Breast epithelium (tissue), 2 donors: ENCODE measurements around a stretch of chr11.

GRCh38 chr11:113109300-113109547, 148.0 kb downstream of the NCAM1 start:
- PRO-cap: no peak
- RAMPAGE, long total RNA, 2 experiments: no peak in any of the 2 experiments

- PRO-cap: no peak
- RAMPAGE, long total RNA, 2 experiments: no peak in any of the 2 experiments
Observed at GRCh38 chr11:113190206-113190787, 124.1 kb upstream of the TTC12 start.

DNA sequence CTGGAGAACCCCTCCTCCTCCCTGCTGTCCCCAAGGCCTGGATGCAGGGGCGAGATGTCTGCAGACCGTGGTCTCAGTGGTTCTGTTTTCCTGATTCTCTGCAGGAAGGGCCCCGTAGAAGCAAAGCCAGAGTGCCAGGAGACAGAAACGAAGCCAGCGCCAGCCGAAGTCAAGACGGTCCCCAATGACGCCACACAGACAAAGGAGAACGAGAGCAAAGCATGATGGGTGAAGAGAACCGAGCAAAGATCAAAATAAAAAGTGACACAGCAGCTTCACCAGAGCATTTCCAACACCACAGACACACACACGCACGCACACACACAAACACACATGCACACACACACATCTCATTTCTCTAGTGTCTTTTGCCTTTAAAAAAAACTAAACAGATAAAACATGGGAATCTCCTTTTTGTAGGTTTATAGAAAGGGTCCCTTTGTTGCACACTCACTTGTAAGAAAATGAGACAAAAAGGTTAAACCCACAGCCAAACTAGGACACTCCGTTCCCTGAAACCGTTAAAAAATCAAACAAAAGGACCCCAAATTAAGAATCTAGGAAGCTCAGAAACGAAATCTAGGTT, 39.1 kb upstream of the TTC12 start:
- PRO-cap: no peak
- RAMPAGE, long total RNA, 2 experiments: no peak in any of the 2 experiments

GRCh38 chr11:113894564-113895051, 10.0 kb upstream of the HTR3B start:
- PRO-cap: no peak
- RAMPAGE, long total RNA, 2 experiments: no peak in any of the 2 experiments

DNA sequence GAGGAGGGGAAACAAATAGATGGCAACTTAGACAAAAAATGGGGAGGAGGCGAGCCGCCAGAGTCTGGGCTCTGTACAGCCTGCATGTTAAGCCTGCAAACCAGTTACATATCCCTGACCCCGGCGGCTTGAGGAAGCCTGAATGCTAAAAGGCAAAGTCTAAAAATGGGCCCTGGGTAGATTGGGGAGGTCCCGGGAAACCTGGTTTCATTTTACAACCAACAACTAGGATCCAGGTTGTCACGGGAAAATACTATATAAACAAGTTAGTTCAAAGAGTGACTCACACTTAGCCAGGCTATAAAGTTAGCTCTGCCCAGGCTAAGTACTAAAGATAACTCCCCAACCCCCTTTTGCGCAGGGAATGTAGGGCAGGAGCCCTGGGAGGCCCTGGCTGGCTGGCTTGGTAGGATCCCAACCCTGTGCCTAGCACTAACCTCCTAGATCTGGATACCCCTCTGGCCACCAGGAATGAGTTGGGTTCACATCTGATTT, 18.7 kb upstream of the ZBTB16 start:
- PRO-cap: no peak
- RAMPAGE, long total RNA, 2 experiments: no peak in any of the 2 experiments

- PRO-cap: bidirectional peak, plus-strand start at chr11:114080616, minus-strand start at chr11:114080397
- RAMPAGE, long total RNA, 2 experiments: no peak in any of the 2 experiments
Observed at GRCh38 chr11:114080117-114081324, 21.0 kb downstream of the ZBTB16 start.

DNA sequence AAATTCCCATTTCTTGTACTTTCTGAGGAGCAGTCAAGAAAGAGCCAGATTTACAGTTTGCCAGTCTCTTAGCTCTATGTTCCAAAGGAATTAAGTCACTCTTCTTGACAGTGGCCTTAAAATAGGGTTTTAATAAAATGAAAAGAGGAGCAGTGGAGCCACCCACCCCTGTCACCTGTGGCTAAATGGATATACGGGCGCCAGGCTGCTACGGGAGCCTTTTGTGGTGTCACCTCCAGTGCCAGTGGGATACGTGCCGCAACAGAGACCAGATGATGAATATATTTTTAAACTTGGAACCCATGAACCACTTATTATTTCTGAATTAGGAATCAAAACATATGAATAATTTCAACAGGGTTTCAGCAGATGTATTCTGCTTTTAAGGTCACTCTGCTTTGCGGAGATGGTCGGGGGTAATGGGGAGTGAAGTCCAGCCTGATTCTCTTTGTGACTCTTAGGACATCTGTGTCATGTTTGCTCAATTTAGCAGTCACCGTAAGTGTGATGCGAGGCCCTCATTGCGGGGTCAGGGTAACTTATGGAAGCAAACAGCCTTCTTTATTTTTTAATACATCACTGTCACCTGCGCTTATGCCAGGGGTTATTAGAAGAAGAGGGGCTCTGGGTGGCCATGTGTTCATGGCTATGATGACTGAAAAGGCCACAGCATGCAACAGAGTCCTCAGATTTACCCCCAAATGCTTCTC, 64.3 kb downstream of the ZBTB16 start:
- PRO-cap: no peak
- RAMPAGE, long total RNA, 2 experiments: no peak in any of the 2 experiments

DNA sequence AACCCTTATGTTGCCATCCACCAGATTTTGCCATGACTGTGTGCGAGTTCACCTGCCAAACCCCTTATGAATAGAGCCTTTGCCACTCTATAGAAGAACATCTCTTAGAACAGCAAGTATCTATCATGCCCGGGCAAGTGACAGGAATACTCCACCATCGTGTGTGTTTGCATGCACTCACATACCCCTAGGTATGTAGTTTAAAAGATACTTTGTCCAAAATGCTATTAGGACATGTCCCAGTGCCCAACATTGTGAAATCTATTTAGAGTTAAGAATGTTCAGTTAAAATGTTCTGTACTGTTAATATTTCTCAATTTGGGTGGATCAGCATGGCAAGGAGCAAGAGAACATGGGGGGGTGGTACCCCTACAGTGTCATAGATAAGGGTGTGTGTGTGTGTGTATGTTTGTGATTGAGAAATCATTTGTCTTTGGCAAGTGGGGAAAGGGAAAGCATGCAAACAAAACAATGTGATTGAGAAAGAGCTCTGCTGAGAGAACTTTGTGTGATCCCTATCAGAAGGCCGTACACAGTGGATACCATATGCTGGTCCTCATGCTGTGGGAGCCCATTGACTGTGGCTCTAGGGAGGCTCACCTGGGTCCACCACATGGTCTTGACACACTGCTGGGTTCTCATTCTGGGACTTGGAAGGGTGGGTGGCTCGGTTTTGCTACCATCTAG, 95.0 kb downstream of the ZBTB16 start:
- PRO-cap: unidirectional peak, plus-strand start at position 521 of the sequence
- RAMPAGE, long total RNA, 2 experiments: no peak in any of the 2 experiments

GRCh38 chr11:114155030-114155604, 95.6 kb downstream of the ZBTB16 start:
- PRO-cap: no peak
- RAMPAGE, long total RNA, 2 experiments: no peak in any of the 2 experiments

DNA sequence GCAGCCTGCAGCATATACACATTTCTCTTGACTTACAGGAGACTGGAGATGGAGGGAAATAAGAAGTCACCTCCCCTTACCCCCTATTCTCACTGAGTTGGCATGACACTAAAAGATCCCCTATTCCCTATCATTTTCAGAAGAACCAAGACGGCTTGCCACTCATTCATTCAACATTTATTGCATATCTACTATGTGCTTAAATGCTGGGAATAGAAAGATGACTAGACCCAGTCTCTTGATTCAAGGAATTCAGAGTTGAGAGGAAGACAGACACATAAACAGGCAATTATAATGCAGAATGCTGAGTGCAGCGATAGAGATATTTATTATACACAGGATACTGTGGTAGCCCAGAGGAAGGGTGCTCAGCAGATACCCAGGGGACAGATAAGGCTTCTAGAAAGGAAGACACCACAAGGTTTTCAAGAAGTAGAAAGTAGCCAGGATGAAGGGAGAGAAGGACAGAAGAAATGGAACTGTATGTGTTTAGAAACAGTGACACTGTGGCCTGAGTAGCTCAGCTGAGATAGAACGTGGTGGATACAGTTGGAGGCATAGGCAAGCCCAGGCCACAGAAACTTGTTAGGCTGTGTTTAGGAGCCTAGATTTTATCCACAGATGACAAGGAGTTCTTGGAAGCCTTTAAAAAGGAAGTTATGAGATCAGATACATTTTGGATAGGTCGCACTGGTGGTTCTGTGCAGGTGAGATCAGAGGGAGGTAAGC, 79.4 kb upstream of the NNMT start:
- PRO-cap: no peak
- RAMPAGE, long total RNA, 2 experiments: no peak in any of the 2 experiments

DNA sequence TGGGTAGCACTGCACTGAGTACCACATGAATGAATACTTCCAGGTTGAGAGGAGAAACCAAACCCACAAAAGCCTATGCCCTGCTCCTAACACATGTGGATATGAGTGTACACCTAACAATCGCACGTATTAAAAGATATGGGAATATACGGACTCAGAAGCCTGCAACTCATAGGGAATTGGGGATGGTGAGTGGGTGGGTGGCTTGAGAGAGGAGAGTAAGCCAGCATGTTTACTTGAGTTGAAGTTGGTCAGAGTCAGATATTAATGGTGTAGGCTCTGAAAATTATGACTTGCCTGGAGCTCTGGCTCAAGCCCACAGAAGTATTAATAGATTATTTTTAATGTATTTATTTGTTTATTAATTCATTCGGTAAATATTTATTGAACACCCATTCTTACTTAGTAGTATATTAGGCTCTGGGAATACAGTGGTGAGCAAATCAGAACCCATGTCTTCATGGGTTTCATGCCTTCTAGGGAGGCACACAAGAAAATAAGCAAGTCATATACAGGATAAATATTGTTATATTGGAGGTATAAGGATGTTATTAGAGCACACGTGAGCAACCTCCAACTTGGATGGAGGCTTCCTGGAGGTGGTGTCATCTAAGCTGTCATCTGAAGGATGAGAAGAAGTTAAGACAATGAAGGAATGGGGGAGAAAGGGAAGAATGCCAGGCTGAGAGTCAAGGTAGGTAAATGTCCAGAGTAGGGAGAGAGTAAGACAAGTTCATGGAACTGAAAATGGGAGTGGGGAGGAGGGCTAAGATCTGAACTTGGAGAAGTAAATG, 72.8 kb upstream of the NNMT start:
- PRO-cap: no peak
- RAMPAGE, long total RNA, 2 experiments: no peak in any of the 2 experiments

GRCh38 chr11:114270853-114271328, 25.3 kb upstream of the NNMT start:
- PRO-cap: no peak
- RAMPAGE, long total RNA, 2 experiments: no peak in any of the 2 experiments

DNA sequence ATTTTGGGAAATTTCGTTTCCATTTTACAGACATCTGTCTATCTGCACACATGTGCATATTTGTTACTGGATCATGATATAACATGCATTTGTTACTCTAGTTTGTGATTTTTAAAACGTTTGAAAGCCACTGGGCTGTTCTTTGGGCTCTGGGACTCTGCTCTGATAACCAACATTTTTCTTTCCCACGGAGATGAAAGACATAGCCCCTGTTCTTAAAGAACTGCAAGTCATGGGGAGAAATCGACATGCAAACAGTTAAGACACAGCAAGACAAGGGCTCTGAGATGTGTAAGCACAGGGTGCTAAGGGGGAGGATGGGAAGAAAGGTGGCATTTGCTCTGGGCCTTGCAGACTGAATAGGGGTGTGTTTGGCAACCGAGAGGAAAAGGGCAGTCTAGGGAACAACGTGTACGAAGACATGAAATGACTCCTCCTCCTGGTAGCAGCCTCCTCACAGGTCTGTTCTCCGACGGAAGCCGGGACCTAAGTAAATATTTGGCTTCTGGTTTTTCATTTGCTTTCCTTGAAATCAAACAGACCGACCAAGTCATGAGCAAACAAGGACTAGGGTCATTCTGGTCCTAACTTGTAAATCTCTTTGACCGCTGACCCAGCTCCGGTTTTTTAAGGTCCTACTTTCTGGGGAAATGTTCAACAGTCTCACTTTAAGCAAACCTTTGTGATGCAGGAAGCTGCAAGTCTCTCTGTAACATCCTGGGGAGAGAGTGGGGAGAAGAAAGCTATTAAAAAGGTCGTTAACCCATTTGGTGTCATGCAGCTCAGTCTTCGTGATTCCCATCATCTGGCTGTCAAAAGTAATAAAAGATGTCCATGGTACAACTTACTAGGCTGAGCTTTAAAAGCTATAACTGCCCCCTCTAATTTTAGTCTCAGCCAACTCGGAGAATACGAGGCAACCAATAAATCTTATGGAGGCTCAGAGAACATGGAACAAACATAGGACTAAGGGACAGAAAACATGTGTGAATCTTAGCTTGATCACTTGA, 19.7 kb downstream of the NNMT start:
- PRO-cap: no peak
- RAMPAGE, long total RNA, 2 experiments: no peak in any of the 2 experiments

DNA sequence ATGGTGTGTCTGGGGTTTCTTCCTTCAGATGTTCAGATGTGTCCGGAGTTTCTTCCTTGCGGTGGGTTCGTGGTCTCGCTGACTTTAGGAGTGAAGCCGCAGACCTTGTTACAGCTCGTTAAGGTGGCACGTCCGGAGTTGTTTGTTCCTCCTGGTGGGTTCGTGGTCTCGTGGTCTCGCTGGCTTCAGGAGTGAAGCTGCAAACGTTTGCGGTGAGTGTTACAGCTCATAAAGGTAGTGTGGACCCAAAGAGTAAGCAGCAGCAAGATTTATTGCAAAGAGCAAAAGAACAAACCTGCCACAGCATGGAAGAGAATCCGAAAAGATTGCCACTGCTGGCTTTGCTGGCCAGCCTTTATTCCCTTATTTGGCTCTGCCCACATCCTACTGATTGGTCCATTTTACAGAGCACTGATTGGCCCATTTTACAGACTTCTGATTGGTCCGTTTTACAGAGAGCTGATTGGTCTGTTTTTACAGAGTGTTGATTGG, 27.1 kb upstream of the NXPE2 start:
- PRO-cap: no peak
- RAMPAGE, long total RNA, 2 experiments: no peak in any of the 2 experiments

DNA sequence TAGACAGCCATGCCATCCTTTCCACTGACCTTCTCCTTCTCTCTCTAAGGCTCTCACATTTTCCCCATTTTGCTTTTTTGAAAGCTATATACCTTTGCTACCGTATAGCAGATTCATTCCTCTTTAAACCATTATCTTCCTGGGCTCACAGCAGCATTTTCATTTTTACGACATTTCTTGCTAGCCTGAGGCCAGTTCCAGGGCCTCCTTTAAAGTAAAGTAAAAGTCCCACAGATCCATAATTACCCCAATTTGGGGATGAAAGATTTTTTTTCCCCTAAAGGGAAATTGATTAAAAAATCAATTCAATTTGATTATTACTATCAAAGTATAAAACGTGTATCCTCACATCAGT, 12.2 kb upstream of the NXPE2 start:
- PRO-cap: no peak
- RAMPAGE, long total RNA, 2 experiments: no peak in any of the 2 experiments

- PRO-cap: no peak
- RAMPAGE, long total RNA, 2 experiments: no peak in any of the 2 experiments
Observed at GRCh38 chr11:114797204-114797616, 118.9 kb downstream of the NXPE2 start.

DNA sequence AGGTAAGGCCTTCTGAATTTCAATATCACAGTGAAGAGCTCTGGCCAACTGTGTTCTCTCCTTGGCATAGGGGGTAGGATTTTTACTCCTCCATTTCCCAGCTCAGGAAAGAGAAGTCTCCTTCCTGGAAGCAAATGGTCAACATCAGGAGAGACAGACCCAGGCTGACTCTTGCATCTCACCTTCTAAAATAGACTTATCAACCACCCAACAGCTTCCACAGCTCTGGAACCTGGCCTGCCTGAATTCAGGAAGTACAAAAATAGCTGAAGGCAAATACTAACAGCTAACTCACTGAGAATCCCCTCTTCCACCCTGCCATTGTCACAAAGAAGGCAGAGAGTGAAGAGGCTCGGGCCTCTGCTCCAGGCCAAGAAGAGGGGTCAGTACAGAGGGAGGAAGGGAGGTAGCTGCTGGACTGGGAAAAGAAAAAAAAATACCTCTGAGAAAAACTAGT, 213.6 kb downstream of the NXPE2 start:
- PRO-cap: no peak
- RAMPAGE, long total RNA, 2 experiments: no peak in any of the 2 experiments

DNA sequence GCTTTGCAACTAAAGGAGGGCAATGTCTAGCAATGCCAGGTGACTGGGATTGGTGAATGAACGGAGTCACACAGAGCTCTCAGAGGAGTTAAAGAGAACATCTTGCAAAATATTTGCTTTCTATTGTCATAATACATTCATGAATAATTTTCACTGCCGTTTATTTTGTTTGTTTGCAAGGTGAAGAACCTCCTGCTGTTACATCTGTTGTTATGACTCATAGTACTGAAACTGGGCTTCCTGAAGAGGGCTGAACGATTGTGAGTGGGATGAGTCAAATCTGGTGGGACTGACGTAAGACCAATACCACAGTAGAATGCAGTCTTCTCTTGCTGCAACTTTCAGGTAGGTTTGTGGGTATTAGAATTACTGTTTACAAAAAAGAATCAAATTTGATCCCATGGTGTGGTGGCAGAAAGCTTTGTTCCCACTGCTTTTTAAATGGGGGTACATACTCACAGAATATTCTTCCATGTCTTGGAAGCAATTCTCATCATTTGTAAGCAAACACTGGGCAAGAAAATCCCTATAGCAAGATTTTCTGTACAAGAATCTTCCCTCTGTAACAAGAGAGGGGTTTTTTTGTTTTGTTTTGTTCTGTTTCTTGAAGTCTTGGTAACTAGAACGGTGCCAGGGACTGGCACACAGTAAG, 281.7 kb downstream of the CADM1 start:
- PRO-cap: no peak
- RAMPAGE, long total RNA, 2 experiments: no peak in any of the 2 experiments

DNA sequence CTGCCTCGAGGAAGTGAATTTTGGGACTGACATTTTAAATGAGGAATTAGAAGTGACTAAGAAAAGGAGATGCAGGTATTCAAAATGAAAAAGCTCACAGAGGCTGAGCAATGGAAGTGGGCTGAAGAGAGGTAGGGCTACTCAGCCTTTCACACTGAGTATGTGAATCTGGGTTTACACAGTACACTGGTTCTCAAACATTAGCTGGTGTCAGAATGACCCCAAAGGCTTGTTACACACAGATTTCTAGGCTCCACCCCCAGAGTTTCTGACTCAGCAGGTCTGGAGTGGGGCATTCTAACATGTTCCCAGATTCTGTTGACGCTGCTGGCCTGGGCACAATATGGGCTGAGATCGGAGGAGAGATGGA, 32.9 kb downstream of the CADM1 start:
- PRO-cap: no peak
- RAMPAGE, long total RNA, 2 experiments: no peak in any of the 2 experiments

GRCh38 chr11:115504541-115505253, 482 bp upstream of the CADM1 start:
- PRO-cap: bidirectional peak, plus-strand start at chr11:115504673, minus-strand start at chr11:115504415
- RAMPAGE, long total RNA, 2 experiments: no peak in any of the 2 experiments